SJSA1 (cell line): ENCODE results near the genes FGG, RBM46 and NPY2R.

DNA sequence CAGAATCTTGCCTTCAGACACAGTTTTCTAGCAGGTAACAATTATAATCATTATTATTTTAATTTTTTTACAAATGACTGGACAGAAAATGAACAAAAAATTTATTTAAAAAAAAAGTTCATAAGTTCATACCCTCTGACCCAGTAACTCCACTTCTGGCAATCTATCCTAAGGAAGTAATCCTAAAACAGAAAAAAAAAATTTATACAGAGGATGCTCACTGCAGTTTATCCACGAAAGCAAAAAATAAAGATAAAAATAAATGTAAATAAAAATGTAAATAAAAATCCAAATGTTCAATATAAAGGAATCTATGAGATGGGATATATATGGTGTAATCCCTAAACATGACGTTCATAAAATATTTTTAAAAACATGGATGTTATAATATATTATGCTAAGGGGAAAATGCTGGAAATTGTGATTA is 123.5 kb downstream of the FBXW7 start:
- RAMPAGE, long total RNA, result no peak

- RAMPAGE, long total RNA, result no peak
Observed at GRCh38 chr4:152590090-152590828, 54.4 kb upstream of the FBXW7 start.

DNA sequence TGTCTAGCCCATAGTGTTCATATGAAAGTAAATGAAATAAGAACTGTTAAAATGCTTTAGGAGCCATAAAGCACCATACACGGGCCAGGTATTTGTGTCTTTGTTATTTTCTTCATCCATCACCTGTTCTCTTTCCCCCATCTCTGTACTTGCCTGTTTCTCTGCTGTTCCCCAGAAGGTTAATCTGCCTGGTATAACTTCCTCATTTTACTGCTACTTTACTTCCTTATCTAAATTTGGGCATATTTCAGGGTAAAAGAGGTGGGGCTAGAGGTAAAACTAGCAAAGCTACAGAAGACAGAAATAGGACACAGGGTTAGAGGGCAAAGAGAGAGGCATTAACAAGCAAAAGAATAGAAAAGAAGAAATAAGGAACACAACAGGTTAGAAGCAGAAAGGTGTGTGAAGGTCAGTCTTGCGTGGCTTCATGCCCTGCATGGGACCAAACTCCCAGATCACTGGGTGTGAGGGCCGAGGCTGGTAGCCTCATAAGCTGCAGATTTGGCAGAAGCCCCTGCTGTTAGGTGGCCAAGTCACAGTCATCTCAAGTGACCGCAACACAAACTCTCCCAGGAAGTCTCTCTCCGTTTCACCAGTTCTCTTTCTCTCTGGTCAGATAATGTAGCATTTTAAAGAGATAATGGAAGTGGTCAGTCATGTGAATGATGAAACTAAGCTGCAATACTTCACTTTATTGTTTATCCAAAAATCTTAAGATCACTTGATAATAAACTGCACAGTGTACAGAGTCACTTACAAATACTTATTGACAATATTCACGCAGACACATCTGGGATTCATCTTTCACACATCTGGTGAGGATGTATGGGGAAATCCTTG is 16.5 kb downstream of the TMEM154 start:
- RAMPAGE, long total RNA, result no peak

GRCh38 chr4:152778822-152779263 is 687 bp downstream of the TIGD4 start:
- RAMPAGE, long total RNA, result no peak

DNA sequence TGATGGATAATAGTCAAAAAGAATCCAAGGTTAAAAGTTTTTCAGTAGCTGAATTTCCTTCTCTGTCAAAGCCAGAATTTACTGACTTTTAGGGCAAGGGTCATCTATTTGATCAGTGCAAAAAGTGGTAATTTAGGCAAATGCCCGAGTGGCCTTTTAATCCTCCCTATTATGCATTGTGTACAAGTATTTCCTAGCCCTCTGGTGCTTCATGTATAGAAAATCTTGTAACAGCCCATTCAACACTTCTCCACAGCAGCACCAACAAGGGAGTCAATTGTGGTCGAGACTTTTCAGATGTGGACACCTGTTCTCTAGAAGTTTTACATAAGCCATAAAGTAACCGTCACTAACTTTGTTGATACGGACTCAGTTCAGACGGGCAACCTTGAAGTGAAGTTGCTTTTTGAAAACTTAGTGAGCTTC is 51.0 kb upstream of the FHDC1 start:
- RAMPAGE, long total RNA, result no peak

- RAMPAGE, long total RNA, result no peak
Observed at GRCh38 chr4:152936500-152937081, 468 bp downstream of the FHDC1 start.

GRCh38 chr4:153064339-153065878 is 128.8 kb downstream of the FHDC1 start:
- RAMPAGE, long total RNA, result no peak

GRCh38 chr4:153115507-153116767 is 88.3 kb upstream of the TRIM2 start:
- RAMPAGE, long total RNA, result no peak

DNA sequence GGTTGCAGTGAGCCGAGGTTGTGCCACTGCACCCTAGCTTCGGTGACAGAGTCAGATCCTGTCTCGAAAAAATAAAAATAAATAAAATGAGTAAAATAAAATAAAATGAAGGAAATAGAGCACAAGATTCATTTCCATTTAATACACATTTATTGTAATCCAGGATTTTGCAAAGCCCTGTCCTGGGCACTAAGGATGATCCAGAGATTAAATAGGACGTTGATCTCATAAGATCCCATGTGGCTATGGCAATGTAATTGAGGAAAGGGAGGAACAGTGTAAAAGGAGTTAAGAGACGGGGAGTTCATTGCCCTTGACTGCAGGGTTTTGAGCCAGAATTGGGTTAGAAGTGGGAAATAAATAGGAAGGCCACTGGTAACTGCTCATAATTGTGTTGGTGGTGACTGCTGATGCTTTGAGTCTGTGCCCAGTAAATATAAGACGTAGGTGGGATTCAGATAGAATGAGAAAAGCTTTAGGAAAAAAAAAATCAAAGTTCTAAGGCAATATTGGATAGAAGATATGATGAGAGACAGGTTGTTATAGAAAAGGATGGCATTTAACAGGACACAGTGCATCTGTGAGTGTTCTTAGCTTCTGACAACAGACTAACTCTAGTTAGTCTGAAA is 15.7 kb downstream of the TRIM2 start:
- RAMPAGE, long total RNA, result no peak

DNA sequence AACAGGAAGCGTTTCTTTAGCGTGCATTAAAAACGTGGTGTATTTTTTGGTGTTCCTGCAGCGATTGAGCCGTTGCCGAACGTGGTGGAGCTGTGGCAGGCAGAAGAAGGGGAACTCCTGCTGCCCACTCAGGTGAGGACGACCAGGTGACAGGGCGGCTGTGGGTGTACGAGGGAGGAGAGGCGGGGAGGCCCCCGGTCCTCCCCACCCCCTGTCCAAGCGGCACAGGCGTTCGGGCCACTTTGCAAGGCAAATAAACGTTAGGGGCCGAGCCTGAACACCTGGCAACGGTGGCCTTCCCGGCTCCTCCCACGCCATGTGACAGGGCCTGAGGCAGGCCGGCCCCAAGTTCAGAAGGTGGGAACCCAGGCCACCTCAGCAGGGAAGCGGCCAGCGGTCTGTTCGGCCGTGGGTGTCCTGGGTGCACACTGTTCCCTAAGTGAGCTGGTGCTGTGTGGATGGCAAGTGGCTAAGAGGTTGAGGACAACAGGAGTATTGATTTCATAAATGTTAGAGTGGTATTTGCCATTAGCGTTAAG is 1.1 kb downstream of the TMEM131L start:
- RAMPAGE, long total RNA, result no peak

- RAMPAGE, long total RNA, result no peak
Observed at GRCh38 chr4:153472818-153473508, 6.8 kb downstream of the TMEM131L start.

- RAMPAGE, long total RNA, result no peak
Observed at GRCh38 chr4:153521578-153521860, 55.4 kb downstream of the TMEM131L start.

- RAMPAGE, long total RNA, result no peak
Observed at GRCh38 chr4:153523895-153524483, 57.8 kb downstream of the TMEM131L start.

- RAMPAGE, long total RNA, result no peak
Observed at GRCh38 chr4:154602702-154603112, 9.7 kb downstream of the FGG start.

GRCh38 chr4:154612109-154613138 is at the start of gene FGG:
Gene FGG, minus strand, starts transcription at chr4:154612656.
- RAMPAGE, long total RNA, result no peak

DNA sequence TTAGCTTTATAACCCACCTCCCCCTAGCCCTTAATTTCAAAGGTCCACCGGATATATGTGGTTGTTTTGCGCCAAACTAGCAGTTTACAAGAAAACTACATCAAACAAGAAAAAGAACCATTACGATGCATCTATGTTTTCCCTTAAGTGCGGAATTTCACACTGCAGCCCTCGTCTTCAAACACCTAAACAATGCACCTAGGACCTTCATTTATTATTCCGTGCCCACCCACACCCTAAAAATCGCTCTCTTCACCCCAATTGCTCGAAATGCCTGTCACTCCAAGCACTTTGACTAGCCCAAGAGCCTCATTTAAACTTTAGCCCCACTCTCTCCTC is 255 bp upstream of the RBM46 start:
- RAMPAGE, long total RNA, result no peak

DNA sequence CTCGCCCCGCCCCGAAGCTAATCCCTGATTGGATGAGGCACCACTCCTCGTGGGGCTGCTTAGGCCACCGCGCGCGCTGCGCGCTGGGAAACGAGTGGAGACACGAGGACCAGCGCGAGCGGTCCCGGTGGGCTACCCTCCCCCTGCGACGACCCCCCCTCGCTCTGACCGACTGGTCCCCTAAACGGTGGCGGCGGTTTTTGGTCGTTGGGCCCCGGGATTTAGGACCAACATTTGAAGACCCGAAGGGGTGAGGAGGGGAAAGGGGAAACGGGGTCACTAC is at the start of gene RBM46:
RBM46 (plus strand) TSS at position 86 of the 283 bp plus-strand sequence.
- RAMPAGE, long total RNA, result no peak

DNA sequence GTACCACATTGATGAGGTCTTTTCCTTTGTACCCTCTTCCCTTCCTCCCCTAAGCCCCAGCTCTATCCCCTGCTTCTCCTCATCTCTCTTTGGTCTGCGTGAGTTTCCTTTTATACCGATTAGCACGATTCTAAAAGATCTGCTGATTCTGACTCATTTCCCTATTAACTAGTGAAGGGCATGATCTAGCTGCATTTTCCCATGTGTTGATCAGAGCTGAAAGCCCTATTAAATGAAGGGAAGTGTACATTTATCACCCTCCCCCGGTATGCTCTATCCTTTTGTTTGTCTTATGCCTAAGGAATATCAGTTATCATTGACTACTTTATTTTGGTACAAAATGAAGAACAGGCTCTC is 181.7 kb upstream of the NPY2R start:
- RAMPAGE, long total RNA, result no peak

DNA sequence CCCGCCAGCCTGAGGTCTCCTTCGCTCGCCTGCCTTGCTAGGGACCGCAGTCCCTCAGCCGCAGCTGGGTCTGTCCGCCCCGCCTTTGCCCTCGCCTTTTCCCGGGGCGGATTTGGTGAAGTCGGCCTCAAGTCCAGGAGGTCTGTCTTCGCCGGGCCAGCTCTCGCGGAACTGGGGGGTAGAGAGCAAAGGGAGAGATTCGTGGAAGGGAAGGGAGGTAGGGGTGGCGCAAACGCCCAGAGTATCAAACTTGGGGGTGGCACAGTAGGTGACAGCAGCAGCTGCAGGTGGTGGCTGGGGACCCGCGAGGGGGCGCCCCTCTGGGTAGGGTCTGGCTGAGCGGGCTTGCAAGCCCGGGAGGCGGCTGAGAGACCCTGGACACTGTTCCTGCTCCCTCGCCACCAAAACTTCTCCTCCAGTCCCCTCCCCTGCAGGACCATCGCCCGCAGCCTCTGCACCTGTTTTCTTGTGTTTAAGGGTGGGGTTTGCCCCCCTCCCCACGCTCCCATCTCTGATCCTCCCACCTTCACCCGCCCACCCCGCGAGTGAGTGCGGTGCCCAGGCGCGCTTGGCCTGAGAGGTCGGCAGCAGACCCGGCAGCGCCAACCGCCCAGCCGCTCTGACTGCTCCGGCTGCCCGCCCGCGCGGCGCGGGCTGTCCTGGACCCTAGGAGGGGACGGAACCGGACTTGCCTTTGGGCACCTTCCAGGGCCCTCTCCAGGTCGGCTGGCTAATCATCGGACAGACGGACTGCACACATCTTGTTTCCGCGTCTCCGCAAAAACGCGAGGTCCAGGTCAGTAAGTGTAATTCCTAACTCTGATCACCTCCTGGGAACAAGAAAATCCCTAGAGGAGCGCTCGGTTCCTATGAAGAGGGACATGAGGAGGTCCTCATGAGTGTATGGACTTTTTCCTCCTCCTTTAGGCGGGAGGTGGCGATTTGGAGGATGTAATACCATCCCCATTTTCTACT is at the start of gene NPY2R:
NPY2R (plus strand) TSS at position 367 of the 975 bp plus-strand sequence.
- RAMPAGE, long total RNA, result no peak

DNA sequence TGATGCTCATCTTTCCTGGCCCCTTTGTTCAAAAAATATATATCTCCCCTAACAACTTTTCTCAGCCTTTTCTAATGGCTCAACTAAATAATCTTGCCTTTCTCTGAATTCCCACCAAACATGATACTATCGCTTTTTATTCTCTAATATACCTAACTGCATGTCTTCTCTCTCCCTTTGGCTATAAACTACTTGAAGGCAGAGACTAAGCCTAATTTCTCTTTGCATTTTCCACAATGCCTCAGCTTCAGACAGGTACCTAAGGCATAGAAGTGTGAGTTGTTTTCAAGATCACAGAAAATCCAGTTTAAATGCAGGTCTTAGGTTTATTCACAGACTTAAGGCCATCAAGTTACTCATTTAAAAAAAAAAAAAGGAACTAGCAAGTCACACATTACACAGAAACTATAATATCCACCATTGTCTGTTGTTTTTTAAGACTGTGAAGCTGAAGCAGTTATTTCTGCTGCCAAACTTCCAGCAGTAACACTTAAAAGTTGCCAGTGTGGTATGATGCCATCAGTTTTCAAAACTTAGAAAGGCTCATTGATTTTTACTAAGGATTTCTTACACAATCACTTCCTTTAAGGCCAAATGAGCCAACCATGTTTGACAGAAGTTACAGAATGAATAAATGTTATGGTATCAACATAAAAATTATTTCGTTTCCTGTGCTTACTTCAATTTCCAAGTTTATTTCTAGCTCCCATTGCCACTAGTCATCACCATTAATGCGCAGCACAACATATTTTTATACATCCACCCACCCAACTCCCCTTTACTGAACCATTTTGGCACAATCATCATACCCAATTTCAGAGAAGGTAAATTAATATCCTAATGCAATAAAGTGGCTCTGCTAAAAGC is 13.4 kb downstream of the PDGFC start:
- RAMPAGE, long total RNA, result no peak